SK-N-DZ (cell line): ENCODE measurements around a stretch of chr14.

GRCh38 chr14:31251362-31252034, 43.9 kb upstream of the HECTD1 start:
RAMPAGE:
- cytosol, long total RNA = no peak
- nucleus, long total RNA = no peak

DNA sequence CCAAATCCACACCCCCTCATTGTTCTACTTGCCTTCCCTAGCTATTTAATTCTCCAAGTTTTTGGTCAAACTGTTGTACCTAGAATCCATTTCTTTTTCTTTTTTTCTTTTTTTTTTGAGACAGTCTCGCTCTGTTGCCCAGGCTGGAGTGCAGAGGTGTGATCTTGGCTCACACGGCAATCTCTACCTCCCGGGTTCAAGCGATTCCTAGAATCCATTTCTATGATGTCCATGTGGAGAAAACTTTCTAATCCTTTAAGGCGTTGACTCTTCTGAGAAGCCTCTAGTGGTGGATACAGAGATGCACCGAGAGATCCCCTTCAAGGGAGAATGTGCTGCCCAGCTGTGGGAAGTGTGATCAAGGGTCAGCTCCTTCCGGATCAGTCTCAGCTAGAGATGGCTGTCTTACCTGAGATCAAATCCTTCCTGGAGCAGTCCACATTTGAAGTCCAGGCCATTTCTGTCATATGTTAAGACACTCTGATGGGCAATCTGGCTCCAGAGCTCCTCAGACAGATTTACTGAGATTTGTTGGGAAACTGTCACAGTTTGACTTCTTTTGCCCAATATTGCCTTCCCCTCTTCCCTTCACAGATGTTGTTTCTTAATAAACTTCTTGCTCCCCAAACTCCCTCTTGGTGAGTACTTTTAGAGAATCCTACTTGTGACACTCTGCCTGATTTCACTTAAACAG, 92.7 kb upstream of the HECTD1 start:
RAMPAGE:
- cytosol, long total RNA = no peak
- nucleus, long total RNA = no peak

DNA sequence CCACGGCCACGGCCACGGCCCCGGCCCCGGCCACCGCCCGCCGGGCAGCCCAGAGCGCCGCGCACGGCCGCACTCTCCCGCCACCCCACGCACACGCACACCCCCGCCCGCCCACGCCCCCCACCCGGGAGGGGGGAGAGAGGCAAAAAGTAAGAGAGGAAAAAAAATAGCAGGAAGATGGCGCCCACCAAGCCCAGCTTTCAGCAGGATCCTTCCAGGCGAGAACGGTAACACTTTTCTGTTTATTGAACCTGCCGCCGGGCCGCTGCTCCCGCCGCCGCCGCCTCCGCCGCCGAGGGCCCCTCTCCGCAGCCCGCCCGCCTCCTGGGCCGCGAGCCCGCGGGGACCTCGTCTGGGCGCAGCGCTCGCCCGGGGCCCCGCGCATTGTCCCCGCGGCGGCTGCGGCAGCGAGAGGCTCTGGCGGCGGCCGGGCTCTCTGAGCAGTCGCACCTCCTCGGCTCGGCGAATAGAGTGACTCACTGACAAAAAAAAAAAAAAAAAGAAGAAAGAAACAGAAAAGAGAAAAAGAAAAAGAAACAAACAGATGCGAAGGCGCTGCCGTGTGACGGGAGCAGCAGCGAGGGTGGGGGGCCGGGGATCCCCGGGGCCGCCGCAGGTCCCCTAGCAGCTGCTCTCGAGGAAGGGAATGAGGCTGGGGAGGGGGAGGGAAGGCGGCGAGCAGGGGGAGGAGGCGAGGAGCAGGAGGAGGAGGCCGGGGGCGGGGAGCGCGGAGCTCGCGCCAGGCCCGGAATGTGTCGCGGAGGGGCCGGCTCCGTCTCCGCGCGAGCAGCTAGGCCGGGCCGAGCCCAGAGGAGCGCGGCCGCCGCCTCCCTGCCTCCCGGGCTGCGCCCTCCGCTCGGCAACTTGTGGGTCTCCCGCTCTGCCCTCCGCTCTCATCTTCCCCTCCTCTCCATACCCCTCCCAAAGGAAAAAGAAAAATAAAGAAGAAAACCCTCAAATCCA, 742 bp downstream of the NPAS3 start:
RAMPAGE:
- cytosol, long total RNA = no peak
- nucleus, long total RNA = no peak

DNA sequence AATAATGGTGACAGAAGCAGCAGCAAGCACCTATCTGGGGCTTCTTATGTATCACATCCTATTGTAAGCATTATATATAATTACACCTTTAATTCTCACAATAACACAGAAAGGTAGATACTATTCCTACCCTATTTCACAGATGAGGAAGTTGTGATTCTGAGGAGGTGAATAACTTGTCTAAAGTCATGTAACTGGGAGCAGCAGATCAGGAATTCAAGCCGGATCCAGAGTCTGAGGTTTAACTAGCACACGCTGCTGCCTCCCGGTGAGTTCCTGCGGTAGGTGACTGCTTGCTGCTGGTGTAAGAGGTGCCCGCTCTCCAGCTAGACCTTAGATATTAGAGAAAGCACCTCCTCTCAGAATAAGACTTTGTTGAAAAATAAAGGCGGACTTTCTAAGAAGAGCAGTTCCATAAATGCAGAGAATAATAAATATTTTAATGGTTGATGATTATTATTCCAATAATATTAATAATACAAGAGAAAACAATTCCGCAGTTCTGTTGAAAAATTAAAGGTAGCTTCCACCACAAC, 72.9 kb upstream of the EGLN3 start:
RAMPAGE:
- cytosol, long total RNA = no peak
- nucleus, long total RNA = no peak

GRCh38 chr14:34035172-34035608, 84.3 kb upstream of the EGLN3 start:
RAMPAGE:
- cytosol, long total RNA = no peak
- nucleus, long total RNA = no peak

DNA sequence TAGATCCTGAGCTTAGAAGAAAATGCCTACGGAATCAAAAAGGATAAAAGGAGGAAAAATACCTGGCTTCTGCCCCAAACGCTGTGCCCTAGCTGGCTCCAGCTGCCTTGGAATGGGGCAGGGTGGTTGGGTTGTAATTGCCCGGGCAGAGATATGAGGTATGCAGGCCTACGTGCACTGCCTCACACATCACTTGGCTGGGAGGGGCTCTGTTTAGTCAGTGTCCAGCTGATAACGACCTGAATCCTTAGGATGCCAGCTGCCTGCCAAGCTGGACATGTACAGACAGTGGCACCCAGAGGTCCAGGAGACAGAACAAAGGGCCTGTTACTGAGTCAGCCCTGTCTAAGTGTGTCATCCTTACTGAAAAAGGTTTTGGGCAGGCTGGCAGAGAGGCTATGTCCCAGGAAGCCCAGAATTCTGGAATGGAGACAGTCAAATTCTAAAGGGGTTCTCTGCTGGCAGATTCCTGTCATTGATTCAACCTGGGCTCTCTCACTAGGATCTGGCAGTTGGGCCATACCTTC, 84.8 kb upstream of the EGLN3 start:
RAMPAGE:
- cytosol, long total RNA = no peak
- nucleus, long total RNA = no peak

DNA sequence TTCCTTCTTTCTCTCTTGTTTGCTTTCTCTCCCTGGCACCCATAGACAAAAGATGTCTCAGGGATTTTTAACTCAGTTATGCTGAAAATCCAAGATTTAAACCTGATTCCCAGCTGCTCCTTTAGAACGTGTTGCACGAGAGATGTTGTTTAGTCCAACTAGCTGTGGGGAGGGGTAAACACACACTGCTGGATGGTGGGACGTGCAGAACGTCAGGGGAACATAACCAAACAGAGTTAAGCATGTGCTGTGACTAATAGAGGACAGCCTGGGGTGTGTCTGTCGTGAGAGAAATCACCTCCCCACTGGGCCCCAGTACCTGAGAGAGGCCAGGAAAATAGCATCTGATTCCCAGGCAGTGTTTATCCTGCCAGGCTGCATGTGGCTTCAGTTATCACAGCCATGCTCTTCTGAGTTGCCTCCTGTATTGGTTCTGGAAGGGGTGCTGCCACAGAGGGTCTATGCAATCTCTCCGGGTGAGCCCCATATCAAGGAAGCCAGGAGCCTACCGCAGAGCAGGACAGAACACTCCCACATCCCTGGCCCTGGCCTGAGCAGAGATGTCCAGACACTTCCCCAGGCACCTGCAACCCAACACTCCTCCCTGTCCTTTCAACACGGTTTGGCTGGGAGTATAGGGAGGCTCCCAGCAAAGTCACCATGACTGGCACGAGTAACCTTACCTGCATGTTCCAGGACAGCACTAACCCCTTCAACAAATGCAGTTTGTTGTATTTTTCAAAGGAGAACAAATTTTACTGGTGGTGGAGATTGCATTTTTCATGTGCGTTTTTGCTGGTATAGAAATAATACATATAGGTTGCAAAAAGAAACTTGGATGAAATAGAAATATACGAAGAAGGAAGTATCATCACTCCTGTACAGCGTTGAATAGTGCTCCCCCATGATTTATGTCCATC, 112.9 kb upstream of the EGLN3 start:
RAMPAGE:
- cytosol, long total RNA = no peak
- nucleus, long total RNA = no peak

DNA sequence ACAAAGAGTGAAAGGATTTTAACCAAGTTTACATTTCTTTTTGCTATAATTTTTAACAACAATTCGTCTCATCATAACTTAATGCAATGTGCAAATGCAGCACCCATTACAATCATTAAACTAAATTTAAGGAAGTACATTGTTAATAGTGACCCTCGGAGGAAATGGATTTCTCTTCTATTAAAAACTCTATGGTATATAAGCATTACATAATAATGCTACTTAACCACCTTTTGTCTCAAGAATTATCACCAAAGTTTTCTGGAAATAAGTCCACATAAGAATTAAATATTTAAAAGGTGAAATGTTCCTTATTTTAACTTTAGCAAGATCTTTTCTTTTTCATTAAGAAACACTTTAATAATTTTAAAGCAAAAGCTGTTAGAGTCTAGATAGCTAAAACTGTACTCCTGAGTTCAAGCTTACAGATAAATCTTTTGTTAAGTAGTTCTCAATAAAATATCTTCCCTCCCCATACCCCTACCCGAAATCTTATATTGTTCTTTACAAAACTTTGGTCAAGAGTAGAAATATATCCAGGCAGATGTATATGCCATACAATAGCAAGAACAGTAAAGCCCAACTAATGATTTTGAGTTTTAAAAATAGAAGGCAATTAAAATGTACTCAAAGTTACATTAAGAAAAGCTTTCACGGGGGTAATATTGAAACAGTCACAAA, 27.6 kb downstream of the SPTSSA start:
RAMPAGE:
- cytosol, long total RNA = no peak
- nucleus, long total RNA = no peak

DNA sequence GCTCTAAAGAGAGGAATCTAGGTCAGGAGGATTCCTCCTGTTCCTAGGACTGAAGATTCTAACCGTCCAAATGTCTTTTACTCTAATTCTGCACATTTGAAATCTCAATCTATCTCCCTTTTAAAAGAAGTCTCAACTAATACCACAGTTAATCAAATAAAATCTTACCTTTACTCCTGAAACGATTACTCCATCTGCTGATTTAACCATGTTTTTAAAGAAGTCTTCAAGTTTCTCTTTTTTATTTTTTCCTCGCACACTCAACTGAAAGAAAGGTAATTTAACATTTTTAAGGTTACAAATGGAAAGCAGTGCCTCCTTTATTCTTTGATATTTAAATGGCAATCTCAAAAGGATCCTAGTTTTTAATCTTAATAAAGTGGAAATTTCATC, 32.6 kb downstream of the SNX6 start:
RAMPAGE:
- cytosol, long total RNA = no peak
- nucleus, long total RNA = no peak

GRCh38 chr14:34628694-34629183, 1.2 kb downstream of the SNX6 start:
RAMPAGE:
- cytosol, long total RNA = no peak
- nucleus, long total RNA = no peak

GRCh38 chr14:34693019-34693681, 21.2 kb downstream of the CFL2 start:
RAMPAGE:
- cytosol, long total RNA = no peak
- nucleus, long total RNA = no peak

DNA sequence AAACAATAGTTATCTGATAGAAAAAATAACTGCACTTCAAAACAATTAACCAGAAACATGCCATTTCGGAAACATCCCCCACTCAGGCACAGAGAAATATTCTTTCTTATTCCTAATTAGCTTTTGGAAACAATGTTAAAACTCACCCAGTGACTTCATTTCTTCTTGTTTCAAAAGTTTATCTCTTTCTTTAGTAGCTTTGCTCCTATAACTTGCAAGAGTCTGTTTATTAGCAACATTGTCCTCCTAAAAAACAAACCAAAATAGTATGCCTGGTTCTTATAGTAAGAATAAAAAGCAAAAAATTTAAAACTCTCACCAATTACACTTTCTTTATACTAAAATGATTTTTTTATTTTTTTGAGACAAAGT, 74.2 kb downstream of the BAZ1A start:
RAMPAGE:
- cytosol, long total RNA = no peak
- nucleus, long total RNA = no peak

RAMPAGE:
- cytosol, long total RNA = no peak
- nucleus, long total RNA = no peak
These were observed 17.5 kb downstream of the BAZ1A start for GRCh38 chr14:34857550-34858140.

DNA sequence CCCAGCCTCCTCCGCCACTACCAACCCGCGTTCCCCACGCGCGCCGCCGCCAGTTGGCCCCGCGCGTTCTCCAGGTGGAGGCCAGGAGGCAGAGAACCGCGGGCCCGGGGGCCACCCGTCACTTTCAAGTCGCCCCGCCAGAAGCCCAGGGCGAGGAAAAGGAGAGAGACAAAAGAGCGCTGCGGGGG, 1.0 kb downstream of the BAZ1A start:
RAMPAGE:
- cytosol, long total RNA = no peak
- nucleus, long total RNA = no peak

RAMPAGE:
- cytosol, long total RNA = start-site peak on the minus strand at chr14:34874609-34874915, 52 and 72 reads in 2 replicates
- nucleus, long total RNA = start-site peak on the minus strand at chr14:34874763-34874927, 40 and 13 reads in 2 replicates
These were observed 533 bp downstream of the BAZ1A start for GRCh38 chr14:34874447-34875206.

DNA sequence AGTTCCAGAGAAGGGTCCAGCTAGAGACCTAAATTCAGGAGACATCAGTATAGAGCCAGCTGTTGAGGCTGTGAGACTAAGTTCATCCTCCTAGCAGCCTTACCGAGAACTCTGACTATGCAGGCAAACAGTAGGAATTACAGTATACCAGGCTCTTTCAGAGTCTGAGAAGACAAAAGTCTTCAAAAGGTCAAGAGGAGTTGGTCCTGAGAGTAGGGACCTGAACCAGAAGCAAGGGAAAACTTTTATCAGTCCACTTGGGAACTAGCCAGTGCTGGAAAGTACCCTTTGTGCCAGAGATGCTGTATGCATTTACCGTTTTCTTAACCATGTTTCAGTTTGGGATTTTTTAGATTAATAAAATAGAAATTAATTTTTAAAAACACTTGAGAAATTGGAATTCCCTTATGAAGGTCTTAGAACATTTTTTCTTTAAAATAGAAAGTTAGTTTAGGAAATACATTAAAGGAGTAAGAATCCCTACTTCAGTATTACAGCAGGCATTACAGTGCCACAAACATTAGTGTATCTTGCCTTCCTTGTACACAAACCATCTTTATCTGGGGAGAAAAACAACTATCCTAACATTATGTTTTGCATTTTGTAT, 1.9 kb upstream of the PSMA6 start:
RAMPAGE:
- cytosol, long total RNA = no peak
- nucleus, long total RNA = no peak

RAMPAGE:
- cytosol, long total RNA = no peak
- nucleus, long total RNA = no peak
These were observed 39.4 kb downstream of the NFKBIA start for GRCh38 chr14:35365248-35365499.

GRCh38 chr14:35400815-35401156, 3.8 kb downstream of the NFKBIA start:
RAMPAGE:
- cytosol, long total RNA = no peak
- nucleus, long total RNA = no peak

DNA sequence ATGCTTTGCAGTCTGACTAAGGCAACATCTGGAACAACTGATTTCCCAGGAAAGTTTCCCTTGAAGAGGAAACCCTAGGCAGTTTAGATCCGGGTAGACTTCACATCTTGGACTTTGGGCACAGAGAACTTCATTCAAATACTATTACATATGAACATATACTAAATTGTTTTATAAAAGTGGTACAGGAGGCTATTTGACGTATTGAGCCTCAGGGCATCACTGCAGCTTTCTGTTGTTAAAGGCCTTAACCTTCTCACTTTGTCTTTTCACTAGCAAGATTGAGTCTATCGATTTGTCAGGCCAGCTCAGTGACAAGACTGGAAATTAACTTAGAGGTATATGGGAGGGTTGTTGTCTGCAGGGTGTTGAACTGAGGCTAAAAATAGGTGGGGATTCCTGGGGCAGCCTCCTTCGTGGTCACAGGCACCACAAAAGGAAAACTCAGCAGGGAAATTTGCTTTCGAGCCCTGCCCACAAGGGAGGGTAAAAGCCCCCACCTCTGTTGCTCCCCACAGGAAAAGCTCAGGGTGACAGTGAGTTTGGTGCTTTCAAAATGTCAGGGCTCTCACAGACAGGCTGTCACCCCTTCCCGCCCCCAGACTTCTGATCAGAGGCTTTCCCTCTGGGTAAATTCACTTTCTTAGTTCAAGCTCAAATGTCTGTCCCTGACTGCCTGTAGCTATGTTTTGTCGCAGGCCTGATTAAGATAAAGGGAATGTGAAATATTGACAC, 11.5 kb upstream of the NFKBIA start:
RAMPAGE:
- cytosol, long total RNA = no peak
- nucleus, long total RNA = no peak

GRCh38 chr14:35416743-35417248, 12.2 kb upstream of the NFKBIA start:
RAMPAGE:
- cytosol, long total RNA = no peak
- nucleus, long total RNA = no peak